Ovary (tissue), 7 donors: ENCODE results near the gene RNF114.

DNA sequence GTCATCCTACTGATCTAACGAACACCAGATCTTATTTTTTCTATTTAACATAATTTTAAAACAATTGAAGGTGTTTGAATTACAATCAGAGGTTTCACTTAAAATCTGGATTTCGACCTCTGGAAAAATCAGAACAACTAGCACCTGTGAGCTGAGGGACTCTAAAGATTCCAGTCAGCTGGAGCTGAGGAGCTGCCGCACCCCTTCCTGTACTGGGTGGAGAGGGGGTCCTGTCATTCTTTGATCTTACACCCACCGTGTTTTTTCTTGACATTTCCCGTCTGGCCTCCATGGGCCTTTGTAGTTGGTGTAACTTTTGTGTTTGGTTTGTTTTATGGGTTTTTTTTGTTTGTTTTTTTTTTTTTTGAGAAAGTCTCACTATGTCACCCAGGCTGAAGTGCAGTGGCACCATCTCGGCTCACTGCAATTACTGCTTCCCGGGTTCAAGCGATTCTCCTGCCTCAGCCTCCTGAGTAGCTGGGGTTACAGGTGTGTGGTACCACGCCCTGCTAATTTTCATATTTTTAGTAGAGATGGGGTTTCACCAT, 17.2 kb downstream of the ARFGEF2 start:
- PRO-cap, 7 experiments = no peak in any of the 7 experiments
- RAMPAGE, long total RNA, 2 experiments = no peak in any of the 2 experiments

GRCh38 chr20:48956616-48957604, 35.4 kb downstream of the ARFGEF2 start:
- PRO-cap, 7 experiments = no peak in any of the 7 experiments
- RAMPAGE, long total RNA, 2 experiments = start-site peak on the plus strand in 1 of 2 experiments, at chr20:48957016-48957908 at its widest, 13 reads per replicate

- PRO-cap, 7 experiments = no peak in any of the 7 experiments
- RAMPAGE, long total RNA, 2 experiments = no peak in any of the 2 experiments
These were observed 53.0 kb downstream of the ARFGEF2 start for GRCh38 chr20:48974489-48974900.

GRCh38 chr20:48983259-48984275, 62.1 kb downstream of the ARFGEF2 start:
- PRO-cap, 7 experiments = no peak in any of the 7 experiments
- RAMPAGE, long total RNA, 2 experiments = no peak in any of the 2 experiments

DNA sequence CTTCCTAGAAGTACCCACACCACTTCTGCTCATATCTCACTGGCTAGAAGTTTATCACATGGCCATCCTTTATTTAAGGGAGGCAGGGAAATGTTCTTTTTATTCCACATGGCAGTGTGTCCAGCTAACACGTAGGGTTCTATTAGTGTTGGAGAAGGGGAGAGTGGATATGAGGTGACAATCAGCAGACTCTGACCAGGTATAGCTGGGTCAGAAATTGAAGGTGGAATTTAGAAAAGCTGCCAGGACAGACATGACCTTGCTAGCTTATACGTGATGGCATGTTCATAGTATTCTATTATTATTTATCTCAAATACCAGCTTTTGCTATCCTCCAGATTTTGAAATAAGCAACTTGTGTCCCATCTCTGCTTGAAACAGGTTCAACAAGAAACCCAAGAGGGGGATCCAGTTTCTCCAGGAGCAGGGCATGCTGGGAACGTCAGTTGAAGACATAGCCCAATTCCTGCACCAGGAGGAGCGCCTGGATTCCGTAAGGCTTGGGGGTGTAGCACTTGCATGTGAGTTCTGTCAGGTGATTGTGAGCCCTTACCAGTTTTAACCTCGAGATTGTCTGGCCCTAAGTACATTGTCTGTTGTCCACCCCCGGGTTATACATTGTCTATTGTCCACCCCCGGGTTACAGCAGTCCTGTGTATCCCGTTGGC, 61.6 kb upstream of the CSE1L start:
- PRO-cap, 7 experiments = no peak in any of the 7 experiments
- RAMPAGE, long total RNA, 2 experiments = no peak in any of the 2 experiments

- PRO-cap, 7 experiments = no peak in any of the 7 experiments
- RAMPAGE, long total RNA, 2 experiments = no peak in any of the 2 experiments
These were observed 58.8 kb downstream of the CSE1L start for GRCh38 chr20:49104915-49105262.

GRCh38 chr20:49221298-49221680, 2.1 kb downstream of the DDX27 start:
- PRO-cap, 7 experiments = no peak in any of the 7 experiments
- RAMPAGE, long total RNA, 2 experiments = no peak in any of the 2 experiments

DNA sequence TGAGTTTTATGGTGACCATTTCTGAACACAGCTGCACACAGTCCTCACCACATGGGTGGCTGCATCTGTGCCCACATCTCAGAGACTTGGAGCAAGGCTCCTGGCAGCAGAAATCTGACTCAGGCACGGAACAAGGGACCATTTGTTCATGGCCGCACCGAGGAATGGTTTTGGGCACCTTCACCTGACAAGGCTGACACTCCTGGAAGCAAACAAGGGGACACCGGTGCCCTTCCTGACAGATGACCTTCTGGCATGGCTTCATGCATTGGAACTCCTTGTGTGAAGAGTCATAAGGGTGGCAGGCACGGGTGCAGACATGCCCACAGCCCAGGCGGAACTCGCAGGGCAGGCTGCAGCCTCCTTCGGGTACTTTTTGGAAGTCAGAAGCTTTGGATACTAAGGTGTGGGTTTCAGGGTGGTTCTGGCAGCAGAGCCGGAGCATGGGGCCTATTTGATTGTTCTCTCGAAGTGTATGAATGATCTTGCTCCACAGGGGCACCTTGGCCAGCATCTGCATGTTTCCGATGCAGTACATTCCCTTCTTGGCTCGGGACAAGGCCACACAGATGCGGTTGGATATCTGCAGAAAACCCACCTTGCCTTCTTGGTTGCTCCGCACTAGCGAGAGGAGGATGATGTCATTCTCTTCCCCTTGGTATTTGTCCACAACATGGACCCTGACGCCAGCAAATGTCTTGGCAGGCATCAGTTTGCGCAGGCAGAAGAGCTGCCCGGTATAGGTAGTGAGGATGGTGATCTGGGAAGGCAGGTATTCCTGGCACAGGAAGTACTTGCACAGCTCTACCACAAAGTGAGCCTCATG, 28.8 kb downstream of the ZNFX1 start:
- PRO-cap, 7 experiments = no peak in any of the 7 experiments
- RAMPAGE, long total RNA, 2 experiments = no peak in any of the 2 experiments

- PRO-cap, 7 experiments = no peak in any of the 7 experiments
- RAMPAGE, long total RNA, 2 experiments = no peak in any of the 2 experiments
These were observed 21.0 kb downstream of the ZNFX1 start for GRCh38 chr20:49256922-49257149.

- PRO-cap, 7 experiments = peak in 1 of 7 experiments; most common plus-strand start chr20:49276483 (in 1)
- RAMPAGE, long total RNA, 2 experiments = no peak in any of the 2 experiments
These were observed 1.6 kb downstream of the ZNFX1 start for GRCh38 chr20:49275948-49276934.

- PRO-cap, 7 experiments = no peak in any of the 7 experiments
- RAMPAGE, long total RNA, 2 experiments = no peak in any of the 2 experiments
These were observed 87.2 kb downstream of the KCNB1 start for GRCh38 chr20:49395094-49395850.

DNA sequence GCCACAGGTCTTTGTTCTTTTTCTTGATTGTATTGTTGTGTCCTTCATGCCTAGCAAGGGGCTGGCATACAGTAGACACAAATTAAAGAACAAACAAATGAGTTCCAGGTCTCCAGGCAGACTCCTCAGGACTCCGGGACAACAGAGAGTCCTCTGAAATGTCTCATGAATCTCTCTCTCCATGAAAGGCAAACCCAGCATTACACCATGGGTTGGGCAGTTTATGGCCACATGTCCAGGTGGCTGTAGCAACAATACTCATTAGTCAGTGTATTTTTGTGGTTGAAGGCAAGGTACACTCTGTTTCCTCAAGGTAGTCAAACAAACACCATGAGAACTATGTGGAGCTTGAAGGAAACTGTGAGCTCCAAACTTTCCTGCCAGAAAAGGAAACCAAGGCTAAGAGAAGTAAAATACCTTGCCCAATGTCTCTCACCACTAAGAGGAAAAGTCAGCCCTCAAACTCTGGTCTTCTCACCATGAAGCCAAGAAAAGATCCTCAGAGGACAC, 62.2 kb downstream of the KCNB1 start:
- PRO-cap, 7 experiments = no peak in any of the 7 experiments
- RAMPAGE, long total RNA, 2 experiments = no peak in any of the 2 experiments

DNA sequence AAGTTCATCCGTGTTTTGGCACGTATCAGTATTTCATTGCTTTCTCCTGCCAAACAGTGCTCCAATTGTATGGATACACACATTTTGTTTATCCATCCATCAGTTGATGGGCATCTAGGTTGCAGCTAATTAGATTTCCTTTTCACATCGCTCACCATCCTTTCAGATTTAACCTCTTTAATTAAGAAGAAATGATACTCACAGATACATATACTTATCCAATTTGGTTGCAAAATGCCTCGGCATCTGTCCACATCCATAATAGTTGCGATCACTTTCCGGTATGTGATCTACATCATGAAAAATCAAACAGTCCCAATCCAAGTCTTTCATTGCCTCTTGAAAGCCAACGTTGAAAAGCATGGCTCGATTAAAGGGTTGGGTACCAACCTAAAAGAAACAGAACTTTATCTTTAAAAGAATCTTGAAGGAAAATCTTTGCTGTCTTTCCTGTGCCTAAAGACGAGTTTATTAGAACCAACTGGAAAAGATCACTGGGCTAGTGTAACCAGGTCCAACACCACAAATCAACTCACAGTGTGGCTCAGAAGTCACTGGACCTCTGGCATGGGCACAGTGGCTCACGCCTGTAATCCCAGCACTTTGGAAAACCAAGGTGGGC, 72.5 kb upstream of the PTGIS start:
- PRO-cap, 7 experiments = no peak in any of the 7 experiments
- RAMPAGE, long total RNA, 2 experiments = no peak in any of the 2 experiments

DNA sequence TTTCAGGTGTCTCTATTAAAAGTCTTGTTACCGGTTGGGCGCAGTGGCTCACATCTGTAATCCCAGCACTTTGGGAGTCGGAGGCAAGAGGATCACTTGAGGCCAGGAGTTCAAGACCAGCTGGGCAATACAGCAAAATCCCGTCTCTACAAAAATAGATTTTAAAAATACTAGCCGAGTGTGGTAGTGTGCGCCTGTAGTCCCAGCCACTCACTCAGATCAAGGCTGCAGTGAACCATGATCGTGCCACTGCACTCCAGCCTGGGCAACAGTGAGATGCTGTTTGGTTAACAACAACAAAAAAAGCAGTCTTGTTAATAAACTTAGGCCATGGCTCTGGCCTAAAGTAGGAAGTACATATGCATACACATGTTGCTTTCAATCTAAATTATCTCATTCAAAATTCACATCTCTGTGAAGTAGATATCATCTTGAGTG, 53.0 kb downstream of the B4GALT5 start:
- PRO-cap, 7 experiments = no peak in any of the 7 experiments
- RAMPAGE, long total RNA, 2 experiments = no peak in any of the 2 experiments

- PRO-cap, 7 experiments = no peak in any of the 7 experiments
- RAMPAGE, long total RNA, 2 experiments = no peak in any of the 2 experiments
These were observed 43.8 kb downstream of the B4GALT5 start for GRCh38 chr20:49669932-49670242.

DNA sequence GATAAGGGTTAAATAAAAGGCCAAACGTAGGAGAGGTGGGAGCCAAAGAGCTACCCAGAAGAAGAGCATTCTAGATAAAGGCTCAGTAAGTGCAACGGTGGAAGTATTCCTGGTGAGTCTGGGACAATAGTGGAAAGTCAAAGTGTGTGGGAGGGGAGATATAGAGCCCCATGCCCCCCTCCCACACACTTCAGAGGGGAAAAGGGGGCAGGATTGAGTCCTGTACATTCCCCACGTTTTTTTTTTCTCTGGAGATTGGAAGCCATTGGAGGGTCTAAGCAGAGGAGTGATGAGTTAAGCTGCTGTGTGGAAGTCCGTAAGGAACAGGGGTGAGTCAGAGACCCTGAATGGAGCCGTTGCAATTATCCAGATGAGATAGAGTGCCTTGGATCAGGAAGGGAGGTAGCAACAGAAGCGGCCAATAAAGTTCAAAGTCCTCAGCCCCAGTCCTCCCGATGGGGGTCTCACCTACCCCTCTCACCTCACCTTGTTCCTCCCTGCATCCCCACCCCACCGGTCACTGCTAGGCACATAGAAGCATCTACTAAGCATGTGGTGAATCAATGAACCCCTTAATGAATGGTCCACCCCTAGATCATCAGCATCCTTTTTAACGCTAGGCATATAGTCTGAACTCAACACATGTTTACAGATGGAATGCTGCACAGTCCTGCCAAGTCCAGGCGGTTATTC, 726 bp upstream of the SLC9A8 start:
- PRO-cap, 7 experiments = no peak in any of the 7 experiments
- RAMPAGE, long total RNA, 2 experiments = no peak in any of the 2 experiments

DNA sequence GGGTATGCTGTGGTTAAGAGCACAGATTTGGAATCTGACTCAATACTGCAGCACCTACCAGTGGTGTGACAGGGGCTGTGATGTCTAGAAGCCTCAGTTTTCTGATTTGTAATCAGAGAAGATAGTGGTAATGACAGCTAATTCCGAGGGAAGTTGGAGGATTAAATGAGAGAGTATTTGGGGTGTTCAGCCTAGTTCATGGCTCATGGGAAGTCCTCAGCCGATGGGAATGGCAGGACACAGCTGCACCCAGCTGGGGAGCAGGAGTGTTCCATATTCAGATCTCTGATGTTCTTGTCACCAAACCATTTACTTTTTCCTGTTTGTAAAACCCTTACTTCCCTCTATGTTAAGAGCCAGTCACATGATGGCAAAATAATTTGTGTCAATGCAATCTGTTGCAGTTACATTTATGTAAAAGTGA, 9.3 kb downstream of the SLC9A8 start:
- PRO-cap, 7 experiments = no peak in any of the 7 experiments
- RAMPAGE, long total RNA, 2 experiments = no peak in any of the 2 experiments

- PRO-cap, 7 experiments = peak in 2 of 7 experiments; most common plus-strand start chr20:49891314 (in 2)
- RAMPAGE, long total RNA, 2 experiments = no peak in any of the 2 experiments
These were observed 24.4 kb downstream of the SPATA2 start for GRCh38 chr20:49890697-49891582.

DNA sequence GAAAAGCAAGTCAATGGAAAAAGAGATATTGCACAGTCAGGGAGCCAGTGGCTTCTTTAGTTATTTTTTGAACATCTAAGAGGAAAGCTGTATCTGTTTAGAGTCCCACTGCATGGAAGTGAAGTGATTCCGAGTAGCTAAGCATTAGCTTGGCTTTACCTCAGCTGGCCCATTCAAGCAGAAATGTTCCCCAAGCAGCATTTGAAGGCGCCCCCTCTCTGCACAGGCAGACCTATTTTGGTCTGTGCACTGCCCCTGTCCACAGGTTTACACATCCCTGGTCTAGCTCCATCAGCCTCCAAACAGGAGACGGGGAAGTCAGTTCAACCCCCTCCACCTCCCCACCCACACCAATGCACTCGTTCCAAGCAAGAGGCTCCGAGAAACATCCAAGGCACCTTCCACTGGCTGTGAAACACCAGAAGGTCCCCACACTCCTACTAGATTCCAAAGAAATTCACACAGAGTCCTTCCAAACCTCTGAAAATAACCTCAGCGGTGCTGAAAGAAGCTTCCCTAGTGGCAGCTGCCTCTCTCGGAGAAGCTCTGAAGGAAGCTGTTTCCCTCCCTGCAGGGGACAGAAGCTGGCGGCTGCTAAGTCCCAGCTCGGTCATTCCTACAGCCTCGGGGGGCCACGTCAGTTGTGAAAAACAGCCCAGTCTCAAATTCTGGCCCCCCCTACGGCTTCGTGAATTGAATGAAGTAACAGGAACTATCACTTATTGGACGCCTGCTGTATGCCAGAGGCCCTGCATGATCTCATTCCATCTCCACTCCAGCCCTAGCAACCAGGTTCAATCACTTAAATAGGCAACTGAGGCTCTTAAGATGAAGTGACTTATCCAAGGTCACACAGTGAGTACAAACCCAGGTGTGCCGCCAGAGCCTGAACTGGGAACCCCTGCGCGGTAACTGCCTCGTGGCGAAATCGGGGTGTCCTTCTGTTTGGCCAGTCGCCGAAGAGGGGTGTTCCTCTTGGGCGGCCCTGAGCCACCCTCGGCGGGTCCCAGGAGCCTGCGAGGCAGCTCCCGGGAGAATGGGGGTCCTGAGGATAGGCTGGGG, 835 bp downstream of the SPATA2 start:
- PRO-cap, 7 experiments = no peak in any of the 7 experiments
- RAMPAGE, long total RNA, 2 experiments = no peak in any of the 2 experiments

- PRO-cap, 7 experiments = peak in 7 of 7 experiments; most common plus-strand start chr20:49936399 (in 7); most common minus-strand start chr20:49936275 (in 7)
- RAMPAGE, long total RNA, 2 experiments = start-site peak on the plus strand in 2 of 2 experiments, at chr20:49936394-49936410 at its widest, 560 to 687 reads per replicate
These were observed at the start of gene RNF114 for GRCh38 chr20:49935646-49936526. TSS of gene RNF114 (plus strand) at chr20:49936397.